A172 (cell line): ENCODE measurements around the genes PRPS2 and TCEANC.

DNA sequence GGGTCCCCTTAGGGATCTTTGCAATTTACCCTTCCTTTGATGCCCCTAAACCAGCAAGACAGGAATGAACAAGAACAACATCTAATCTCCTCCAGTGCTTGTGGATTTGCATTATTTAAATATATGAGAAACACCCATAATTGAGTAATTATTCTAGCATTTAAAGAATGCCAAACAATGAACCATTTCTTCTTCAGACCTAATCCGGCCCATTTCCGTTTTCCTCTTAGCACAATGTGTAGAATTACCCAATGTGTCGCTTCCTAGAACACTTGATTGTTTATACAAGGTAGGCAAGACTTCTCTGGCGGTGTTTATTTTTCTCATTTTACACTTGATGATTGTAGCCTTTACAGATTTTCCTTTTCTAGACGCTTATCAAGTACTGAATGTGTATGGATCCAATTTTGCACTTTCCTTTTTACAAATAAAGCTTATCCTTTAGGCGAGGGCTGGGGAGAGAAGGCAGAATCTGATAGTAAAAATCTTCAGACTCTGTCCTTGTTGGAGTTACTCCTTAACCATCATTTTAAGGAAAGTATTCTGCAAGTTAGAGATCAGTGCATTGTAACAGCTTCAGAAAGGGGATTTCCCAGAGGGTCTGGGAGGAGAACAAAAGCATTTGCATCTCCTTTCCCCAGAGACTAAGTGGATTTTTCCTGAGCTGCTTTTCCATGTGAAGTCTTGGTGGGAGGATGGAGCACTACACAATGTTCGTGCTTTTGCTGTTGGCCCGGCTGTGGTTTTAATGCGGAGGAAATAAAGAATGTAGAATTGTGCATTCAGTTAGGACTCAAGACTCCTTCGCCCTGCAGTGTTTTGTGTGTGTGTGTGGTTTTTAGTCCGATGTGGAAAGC, 43.8 kb downstream of the CLDN34 start:
- RAMPAGE, long total RNA, result no peak

DNA sequence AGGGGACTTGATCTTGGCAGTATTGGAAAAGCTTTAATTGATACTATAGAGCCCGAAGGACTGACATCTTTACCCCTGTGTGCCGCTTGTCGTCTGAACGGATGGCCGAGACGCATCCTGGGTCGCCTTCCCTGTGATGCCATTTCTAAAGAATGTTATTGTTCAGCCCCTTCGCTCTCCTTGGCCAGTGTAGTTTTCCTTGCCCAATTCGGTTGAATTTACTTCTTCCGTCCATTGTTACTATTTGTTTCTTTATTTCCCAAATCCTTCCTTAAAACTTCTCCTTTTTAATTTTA, 80.9 kb downstream of the CLDN34 start:
- RAMPAGE, long total RNA, result no peak

- RAMPAGE, long total RNA, result no peak
These were observed 83.3 kb downstream of the CLDN34 start for GRCh38 chrX:10050344-10051002.

- RAMPAGE, long total RNA, result no peak
These were observed 58.0 kb upstream of the CLCN4 start for GRCh38 chrX:10098804-10099133.

DNA sequence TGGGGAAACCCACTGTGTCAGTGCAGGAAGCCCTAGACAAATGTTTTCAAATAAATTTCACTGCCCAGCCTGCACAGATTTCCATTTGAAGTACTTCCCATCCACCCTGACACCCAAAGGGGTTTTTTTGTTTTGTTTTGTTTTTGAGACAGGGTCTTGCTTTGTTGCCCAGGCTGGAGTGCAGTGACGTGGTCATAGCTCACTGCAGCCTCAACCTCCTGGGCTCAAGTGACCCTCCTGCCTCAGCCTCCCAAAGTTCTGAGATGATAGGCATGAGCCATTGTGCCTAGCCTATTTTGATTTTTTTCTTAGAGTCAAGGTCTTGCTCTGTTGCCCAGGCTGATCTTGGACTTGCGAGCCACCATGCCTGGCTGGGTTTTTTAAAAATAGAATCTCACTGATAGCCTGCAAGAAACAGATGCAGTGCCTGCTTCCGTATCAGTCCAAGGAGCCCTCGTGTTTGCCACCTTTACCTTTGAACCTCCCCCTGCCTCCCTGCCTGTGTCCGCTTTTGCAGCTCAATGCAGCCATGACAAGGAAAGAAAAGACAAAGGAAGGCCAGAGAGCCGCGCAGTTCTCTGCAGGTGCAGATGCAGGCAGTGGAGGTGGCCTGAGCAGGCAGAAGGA, 13.3 kb upstream of the CLCN4 start:
- RAMPAGE, long total RNA, result no peak

GRCh38 chrX:10577735-10578236, 42.6 kb downstream of the MID1 start:
- RAMPAGE, long total RNA, result no peak

DNA sequence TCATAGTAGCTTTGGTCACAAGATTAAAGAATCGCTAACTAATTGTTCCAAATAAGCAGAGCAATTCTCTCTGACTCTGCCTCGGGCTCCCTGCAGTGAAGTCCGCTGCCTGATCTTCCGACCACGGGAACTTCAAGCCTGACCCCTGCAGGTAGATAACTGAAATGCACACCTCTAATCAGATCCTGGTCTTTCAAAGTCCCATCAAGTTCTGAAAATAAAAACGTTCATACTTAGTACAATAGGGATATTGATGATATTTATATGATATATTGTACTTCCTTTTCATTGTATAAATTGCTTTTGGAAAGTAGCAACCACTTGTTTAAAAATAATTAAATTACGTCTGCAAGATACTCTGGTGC, 4.4 kb downstream of the MID1 start:
- RAMPAGE, long total RNA, result no peak

- RAMPAGE, long total RNA, result no peak
These were observed 27.0 kb upstream of the AMELX start for GRCh38 chrX:11266198-11266660.

DNA sequence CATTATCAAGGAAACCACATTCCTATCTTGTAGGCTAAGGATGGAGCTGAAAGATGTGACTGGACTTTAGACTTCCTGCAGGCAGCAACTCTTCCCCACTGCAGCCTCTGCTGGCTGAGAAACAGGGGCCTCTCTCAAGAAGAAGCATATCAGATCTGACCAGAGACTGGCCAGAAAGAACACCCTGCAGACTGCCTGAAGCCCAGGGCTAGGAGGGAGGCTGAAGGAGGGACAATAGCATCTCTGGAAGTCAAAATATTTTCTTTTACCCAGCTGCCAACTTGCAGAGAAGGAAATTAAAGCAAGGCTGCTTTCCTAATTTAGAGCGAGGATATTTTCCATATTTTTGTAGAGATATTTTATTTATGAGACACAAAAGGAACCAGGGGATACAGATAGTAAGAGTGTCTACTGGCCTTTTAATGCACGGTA, 168.5 kb downstream of the AMELX start:
- RAMPAGE, long total RNA, result no peak

DNA sequence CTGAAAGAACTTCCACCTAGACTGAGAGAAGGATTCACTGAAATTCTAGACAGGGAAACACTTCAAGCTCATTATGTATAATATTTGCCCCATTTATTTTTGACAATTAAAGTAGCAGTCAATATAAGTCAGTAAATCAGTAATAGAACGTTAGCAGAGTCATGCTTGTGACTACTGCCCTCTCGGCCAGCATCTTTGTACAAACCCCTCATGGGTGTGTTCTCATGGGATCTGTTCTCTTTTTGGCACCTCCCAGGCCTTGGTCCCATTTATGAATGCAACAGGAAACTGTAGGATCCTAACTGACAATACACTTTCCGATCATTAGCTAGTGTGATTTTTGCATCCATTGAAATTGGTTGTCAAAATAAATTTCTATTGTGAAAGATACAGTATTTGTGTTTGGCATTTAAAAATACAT, 2.9 kb downstream of the MSL3 start:
- RAMPAGE, long total RNA, result no peak

DNA sequence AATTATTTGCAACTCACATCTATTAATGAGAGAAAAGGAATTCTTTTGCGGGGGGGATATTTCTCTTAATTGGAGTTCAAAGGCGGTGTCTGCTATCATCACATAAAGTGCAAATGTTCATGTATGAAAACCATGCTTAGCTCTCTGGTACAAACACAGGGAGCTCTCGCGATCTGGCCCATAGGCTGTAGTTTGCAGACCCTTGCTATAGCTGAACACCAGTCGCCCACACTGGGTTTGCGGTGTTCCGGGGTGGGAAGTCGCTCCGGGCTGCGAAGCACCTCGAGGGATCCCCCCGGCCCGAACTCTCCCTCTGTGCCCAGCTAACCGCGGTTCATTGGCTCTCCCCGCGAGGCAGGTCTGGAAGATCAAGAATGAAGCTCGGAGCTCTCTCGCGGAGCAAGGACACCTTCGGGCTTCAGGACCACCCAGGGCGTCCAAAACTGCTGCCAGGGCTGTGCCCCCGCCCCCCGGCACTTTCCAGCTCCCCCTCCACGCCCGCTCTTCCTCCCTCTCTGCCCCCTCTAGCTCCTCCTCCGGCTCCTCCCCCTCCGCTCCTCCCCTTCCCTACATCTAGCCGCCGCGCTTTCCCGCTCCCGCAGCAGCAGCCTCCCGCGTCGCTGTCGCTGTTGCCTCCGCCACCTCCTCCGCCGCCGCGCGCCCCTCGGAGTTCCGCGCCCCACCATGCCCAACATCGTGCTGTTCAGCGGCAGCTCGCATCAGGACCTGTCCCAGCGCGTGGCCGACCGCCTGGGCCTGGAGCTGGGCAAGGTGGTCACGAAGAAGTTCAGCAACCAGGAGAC, at the start of gene PRPS2:
Gene PRPS2, plus strand, starts transcription at position 599 of the 803 bp plus-strand sequence.
- RAMPAGE, long total RNA, result start-site peak on the plus strand centred at position 588 of the sequence, 36 bp wide, 254 and 319 reads in 2 replicates

DNA sequence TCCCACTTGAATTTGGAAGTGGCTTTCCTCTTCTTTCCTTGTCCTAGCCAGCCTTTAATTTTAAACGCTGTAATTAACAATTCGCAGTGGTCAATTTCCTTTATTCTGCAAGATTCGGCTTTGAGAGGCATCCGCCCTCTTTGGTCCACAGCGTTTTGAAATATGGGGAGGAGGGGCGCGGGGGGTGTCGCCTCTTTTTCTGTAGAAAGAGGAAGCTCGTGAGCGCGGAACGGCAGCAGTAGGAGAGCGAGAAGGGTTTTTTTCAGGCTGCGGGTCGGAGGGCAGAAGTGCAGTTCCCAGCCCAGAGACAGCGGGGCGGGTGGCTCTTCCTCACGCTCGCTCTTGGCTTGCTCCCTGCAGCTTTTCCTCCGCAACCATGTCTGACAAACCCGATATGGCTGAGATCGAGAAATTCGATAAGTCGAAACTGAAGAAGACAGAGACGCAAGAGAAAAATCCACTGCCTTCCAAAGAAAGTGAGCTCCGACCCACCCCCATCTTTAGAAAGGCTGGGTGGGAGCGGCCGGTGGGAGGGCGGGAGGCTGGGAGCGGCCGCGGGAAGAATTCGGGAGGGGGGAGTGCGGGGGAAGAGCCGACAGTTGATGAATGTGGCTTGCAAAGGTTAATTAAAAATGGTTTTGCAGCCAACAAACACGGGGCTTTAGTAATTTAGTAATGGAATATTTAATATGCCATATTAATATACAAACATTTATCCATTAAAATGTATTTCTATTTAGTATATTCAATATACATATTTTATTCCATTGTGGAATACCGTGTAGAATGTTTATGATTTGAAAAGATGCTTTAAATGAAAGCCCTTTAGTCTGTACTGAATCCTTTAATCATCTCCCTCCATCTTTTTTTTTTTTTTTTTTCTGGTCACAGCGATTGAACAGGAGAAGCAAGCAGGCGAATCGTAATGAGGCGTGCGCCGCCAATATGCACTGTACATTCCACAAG, 1.3 kb downstream of the TMSB4X start:
- RAMPAGE, long total RNA, result no peak

GRCh38 chrX:12978601-12978953, 3.7 kb downstream of the TMSB4X start:
- RAMPAGE, long total RNA, result no peak

DNA sequence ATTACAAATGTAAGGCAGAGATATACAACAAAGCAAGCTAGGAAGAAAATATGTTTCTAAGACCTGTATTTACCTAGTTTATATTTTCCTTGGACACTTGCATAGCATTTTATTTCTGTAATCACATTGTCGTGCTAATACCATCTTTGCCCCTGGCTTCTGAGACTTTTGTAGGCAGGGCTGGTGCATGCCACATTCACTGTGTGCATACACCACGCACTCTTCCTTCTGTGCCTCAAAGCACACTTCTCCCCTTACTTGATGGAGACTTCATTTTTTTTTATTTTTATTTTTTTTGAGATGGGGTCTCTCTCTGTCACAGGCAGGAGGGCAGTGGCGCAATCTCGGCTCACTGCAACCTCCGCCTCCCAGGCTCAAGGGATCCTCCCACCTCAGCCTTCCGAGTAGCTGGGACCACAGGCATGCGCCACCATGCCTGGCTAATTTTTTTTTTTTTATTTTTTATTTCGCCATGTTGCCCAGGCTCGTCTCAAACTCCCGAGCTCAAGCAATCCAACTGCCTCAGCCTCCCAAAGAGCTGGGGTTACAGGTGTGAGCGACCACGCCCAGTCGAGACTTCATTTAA, 5.1 kb downstream of the TMSB4X start:
- RAMPAGE, long total RNA, result no peak

- RAMPAGE, long total RNA, result no peak
These were observed 98.5 kb upstream of the FAM9C start for GRCh38 chrX:13142801-13143404.

DNA sequence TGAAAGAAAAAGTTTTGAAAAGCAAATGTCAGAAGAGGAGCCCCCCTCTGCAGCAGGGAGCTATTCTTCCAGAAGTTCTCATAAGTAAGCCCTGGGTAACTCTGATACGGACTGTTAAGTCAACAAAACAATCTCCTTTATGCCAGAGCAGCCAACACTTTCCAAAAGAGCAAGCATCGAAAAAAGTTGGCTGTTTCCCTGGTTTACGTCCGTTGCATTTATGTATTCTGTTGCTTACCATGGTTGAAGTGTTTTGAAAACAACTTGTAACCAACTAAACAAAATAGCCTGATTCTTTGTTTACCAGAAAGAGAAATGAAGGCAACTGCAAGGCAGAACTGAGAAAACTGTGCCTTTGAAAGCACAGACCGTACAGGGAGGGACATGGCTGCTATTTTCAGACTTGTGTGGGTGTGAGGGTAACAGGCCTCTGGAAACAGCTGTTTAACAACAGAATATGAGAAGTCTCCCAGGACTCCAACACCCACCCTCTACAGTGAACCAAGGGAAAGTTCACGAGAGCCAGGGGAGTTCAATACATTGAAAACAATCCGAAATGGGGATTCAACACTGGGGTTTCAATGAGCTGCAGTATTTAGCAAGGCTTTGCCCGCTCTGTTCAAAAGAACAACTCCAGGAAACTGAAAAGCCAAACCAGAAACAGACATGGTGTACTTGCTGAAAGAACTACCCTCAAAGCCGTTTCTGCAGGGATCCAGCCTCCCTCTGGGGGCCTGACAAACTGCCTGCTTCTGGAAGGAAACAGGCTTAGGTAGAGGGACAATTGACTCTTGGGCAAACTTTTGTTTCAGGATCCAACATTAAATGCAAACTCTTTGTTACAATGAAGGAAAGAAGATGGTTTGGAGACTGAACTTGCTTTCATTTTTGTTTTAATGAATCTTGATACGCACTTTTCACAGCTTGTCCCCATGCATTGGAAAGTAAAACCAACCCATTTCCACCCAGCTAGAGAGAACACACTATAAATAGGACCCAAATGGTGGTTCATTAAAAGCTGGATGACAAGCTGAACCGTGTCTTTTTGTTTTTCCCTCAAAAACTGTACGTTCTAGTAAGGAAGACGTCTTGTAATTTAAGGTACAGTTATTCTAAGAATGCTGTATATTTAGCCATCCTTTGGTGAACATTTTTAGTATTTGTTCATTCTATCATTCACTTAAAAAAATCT, 95.6 kb upstream of the EGFL6 start:
- RAMPAGE, long total RNA, result no peak

DNA sequence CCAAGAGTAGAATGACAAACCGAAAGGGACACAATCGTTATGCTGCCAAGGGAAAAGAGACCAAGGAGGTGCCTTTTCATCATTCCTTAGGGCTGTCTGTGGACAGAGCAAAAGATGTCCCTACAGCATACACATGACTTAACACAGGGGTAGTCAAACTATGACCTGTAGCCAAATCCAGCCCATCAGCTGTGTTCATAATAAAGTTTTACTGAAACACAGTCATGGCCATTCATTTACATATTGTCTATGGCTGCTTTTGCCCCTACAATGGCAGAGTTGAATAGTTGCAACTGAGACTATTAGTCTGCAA, 52.6 kb upstream of the EGFL6 start:
- RAMPAGE, long total RNA, result no peak

- RAMPAGE, long total RNA, result no peak
These were observed at the start of gene TCEANC for GRCh38 chrX:13652712-13653960. TSS of gene TCEANC (plus strand) at chrX:13653141.

GRCh38 chrX:13724917-13725440, 9.4 kb downstream of the TRAPPC2 start:
- RAMPAGE, long total RNA, result no peak

DNA sequence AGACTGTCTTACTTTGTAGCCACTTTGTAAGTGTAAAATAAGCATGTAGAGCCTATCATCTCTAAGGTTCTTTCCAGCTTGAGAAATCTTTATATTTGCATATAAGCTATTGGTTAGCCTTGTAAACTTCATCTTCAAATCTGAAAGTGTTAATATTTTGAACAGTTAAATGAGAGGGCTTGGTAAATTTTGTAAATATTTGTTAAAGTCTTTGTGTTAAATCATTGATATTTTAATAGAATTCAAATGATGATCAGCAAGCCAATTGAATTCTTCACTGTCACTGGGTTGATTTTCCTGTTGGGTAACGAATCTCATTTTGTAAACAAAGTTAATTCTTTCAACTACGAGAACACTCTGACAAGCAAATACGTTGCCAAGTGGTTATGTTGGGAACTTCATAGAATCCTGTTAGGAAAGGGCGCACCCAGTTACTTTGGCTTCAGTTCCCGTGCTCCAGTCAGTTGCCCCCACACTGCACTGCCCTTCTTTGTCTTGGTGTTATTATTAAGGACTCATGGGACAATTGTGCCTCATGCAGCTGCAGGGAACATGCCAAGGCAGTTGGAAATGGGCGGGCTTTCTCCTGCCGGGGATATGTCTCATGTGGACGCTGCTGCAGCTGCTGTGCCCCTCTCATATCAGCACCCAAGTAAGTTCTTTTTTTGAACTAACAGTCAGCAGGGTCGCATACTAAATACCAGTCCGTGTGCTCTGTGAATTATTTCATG, 28.8 kb downstream of the OFD1 start:
- RAMPAGE, long total RNA, result no peak